Hair follicle dermal papilla cell (primary cell): ENCODE measurements around a stretch of chr4.

GRCh38 chr4:139383192-139383500 lies 70.8 kb upstream of the RAB33B start:
- CAGE, long polyA plus RNA: no peak

DNA sequence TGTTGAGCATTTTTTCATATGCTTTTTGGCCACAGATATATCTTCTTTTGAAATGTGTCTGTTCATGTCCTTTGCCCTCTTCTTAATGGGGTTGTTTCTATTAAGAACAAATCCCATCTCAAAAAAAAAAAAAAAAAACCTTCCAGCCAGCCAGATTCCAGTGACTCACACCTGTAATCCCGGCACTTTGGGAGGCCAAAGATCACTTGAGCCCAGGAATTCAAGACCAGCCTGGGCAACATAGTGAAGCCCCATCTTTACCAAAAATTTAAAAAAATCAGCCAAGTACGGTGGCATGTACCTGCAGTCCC lies 5.0 kb downstream of the RAB33B start:
- CAGE, long polyA plus RNA: no peak

GRCh38 chr4:139557620-139558295 lies 1.7 kb upstream of the SETD7 start:
- CAGE, long polyA plus RNA: no peak

DNA sequence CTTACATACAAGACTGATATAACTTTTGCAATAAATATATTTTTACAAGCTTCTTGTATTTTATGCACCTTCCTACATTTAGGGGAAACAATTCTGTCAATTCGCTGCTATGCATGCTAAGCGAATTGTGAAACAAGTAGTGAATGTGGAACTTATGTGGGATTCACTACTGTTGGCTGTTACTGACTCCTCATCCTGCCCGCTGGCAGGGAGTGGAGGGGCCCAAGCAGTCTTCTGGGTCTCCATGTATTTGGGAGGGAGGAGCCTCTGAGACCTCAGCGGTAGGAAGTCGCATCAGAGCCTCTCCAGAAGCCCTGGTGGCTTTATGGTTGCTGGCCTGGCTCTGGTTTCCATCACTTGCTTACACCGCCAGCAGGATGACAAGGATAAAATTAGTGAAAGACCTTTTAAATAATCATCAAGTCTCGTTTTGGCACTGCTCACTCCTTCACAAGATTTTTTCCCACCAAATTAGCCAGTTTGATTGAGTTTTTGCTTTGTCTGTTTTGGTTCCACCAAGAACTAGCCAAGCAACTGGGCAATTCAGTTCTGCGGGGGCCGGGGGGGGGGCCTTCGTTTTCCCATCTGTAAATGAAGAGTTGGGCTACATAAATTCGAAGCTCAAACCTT lies 3.8 kb upstream of the SETD7 start:
- CAGE, long polyA plus RNA: no peak

DNA sequence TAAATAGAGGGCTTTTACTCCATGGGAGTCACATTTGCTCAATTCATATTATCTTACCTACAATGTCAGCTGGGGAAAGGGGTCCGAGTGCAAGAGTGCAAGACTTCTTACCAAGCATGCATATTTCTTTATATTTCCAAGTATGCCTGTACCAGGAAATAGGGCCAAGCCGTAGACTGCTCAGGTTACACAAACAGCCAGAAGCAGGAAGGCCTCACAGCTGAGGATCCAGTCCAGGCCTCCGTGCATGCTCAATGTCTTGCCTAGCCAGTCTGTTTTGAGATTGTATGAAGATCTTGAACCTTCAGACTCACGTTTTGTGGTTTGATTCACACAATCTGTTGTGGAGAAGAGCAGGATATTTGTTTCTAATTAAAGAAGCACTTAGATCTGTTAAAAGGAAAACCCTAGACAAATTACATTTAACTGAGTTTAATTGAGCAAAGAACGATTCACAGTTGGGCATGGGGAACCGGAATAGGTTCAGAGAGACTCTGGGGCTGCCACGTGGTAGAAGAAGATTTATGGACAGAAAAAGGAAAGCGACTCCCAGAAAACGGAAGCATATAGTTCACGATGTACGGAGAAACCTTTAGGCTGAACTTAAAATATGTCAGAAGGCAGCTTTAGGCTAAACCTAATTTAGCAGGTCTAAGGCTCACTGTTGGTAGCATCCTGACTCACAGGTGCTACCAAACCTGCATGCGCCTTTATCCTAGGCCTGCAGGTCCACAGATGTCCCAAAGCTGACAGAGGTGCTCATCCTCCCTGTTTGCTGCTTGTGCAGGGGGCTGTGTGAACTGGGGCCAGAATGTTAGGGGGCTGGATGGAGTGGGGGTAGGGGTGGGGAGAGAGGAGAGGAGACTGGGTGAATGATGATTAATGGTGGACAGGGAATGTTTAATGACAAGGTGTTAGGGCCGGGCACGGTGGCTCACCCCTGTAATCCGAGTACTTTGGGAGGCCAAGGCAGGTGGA lies 1.3 kb downstream of the MGST2 start:
- CAGE, long polyA plus RNA: no peak

GRCh38 chr4:139902561-139903134 lies 237.0 kb downstream of the MGST2 start:
- CAGE, long polyA plus RNA: no peak

- CAGE, long polyA plus RNA: no peak
These were observed 155.3 kb downstream of the MAML3 start for GRCh38 chr4:139998500-139999314.

DNA sequence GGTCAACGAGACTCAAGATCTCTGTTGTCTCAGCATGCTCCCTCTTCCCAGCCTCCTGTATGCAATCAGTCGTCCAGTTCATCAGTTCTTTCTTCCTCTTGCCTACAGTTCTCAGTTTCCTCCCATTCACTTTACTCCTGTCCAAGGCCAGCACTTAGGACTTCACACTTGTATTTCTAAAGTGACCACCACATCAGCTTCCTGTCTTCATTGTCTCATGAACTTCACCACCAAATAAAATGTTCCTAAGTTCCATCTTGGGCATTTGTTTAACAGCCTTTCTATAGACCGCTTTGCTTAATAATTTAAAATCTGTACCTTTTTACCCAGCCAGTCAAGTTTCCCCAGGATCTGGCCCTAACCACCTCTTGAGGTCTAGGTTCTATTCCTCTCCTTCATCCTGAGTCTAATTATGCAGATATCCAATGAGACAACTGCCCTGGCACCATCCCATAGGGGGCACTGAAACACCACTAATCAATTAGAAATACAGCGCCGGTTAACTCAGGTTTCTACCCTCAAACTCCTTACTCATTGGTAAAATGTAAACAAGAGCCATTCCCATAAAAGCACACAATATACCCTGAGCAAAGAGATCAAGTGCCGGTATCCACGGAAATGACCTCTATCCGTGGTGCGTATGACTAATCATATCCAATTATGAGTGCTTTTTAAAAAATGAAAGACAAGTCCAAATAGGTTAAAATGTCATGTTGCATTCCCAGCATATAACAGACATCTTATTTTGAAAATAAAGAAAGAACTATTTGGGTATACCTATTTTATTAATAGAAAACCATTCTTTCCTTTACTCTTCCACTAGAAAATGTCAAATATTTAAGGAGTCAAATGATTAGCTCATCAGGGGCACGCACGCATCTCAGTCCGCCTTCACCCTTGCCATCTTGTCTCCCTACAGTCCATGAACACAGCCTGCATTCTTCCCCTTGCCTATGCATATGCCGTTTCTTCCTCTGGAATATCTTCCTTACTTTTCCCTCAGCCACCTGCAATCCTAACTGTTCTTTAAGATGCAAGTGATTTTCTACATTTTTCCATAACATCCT lies 141.3 kb downstream of the MAML3 start:
- CAGE, long polyA plus RNA: no peak

DNA sequence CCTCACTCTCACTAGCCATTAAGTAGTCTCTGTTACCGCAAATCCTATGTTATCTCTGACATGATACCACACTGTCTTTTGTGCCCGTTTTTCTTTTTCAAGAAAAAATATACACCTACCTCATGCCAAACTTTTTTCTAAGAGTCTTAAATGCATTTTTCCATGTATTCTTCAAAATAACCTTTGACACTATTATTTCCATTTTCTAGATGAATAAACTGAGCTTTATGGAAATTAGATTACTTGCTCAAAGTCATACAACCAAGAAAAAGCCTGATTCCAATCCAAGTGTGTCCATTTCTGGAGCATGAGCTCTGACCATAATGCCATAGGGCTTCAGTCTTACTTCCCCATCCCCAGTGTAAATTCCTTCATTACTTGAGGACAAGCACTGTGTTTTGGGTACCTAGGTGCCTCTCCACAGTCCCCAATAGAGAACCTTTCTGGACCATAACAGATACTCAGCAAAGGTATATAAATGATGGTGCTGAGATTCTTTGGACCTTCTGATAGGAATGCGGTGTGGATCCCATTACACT lies 140.5 kb downstream of the MAML3 start:
- CAGE, long polyA plus RNA: no peak

- CAGE, long polyA plus RNA: no peak
These were observed 99.4 kb downstream of the MAML3 start for GRCh38 chr4:140054475-140055115.

- CAGE, long polyA plus RNA: no peak
These were observed 64.6 kb downstream of the MAML3 start for GRCh38 chr4:140089420-140089728.

GRCh38 chr4:140131702-140132199 lies 22.2 kb downstream of the MAML3 start:
- CAGE, long polyA plus RNA: no peak

- CAGE, long polyA plus RNA: no peak
These were observed 2.0 kb downstream of the MAML3 start for GRCh38 chr4:140151723-140152724.

DNA sequence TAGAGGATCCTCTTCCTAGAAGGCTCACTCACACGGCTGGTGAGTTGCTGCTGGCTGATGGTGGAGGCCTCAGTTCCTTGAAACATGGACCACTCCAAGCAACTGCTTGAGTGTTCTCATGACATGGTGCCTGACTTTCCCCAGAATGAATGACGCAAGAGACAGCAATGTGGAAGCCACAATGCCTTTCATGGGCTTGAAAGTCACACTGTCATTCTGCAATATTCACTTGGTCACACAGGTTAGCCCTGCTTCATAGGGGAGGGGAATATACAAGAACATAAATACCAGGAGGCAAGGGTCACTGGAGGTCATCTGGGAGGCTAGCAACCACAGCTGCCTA lies 97.0 kb upstream of the MAML3 start:
- CAGE, long polyA plus RNA: no peak

DNA sequence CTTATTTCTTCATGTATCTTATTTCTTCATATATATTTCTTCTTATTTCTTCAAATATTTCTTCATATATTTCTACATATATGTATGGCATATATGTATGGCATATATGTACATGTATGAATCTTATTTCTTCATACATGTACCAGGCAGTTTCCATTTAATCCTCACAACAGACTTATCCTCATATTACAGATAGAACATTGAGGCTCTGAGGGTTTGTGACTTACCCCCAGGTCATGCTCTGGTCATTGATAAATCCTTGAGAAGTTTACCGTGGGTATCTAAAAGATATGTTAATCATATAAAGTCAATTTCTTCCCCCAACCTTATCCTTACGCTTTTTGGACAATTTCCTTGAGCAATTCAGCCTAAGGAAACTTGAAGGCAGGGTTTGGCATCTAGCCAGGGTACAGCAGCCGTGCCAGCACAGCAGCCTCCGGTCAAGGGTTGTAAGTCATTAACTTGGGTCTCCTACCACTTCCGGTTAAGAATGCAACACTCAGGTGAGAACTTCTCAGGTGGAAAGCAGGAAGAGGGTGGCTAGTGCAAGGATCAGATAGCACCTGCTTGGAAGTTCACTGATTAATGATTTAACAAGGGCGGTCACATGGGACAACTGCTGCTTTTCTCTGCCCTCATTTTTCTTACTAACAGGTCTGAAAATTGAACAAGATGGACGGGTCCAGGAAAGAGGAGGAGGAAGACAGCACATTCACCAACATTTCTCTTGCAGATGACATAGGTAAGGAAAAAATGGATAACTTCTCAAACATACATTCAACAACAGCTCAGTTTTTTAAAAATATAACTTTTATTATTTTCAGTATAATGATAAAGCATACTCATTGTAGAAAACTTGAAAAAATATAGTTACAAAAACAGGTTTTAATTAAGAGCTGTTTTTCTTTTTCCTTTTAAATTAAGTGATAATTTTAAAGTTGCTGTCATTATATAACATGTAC lies 30.2 kb upstream of the SCOC start:
- CAGE, long polyA plus RNA: no peak

GRCh38 chr4:140428084-140428473 lies 631 bp upstream of the CLGN start:
- CAGE, long polyA plus RNA: no peak

GRCh38 chr4:140632906-140633605 lies 64.3 kb upstream of the UCP1 start:
- CAGE, long polyA plus RNA: no peak

DNA sequence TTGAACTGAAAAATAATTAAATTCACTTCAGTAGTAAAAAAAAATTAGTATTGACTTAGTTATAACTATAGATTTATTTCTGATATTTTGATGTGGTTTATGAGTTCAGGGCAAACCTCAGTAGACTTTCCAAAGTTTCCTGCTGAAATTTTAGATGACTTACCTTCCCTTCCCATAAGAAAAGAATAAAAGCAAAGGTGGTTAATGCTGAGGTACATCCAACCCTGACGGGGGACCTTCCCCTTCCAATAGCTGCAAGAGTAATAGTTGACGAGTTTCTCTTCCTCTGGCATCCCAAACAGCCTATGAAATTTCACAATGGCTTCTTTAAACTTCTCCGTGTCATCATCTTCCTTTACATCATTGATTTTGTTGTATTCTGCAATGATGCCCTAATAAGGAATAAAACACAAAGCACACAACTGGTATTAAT lies 76.7 kb downstream of the TBC1D9 start:
- CAGE, long polyA plus RNA: no peak

DNA sequence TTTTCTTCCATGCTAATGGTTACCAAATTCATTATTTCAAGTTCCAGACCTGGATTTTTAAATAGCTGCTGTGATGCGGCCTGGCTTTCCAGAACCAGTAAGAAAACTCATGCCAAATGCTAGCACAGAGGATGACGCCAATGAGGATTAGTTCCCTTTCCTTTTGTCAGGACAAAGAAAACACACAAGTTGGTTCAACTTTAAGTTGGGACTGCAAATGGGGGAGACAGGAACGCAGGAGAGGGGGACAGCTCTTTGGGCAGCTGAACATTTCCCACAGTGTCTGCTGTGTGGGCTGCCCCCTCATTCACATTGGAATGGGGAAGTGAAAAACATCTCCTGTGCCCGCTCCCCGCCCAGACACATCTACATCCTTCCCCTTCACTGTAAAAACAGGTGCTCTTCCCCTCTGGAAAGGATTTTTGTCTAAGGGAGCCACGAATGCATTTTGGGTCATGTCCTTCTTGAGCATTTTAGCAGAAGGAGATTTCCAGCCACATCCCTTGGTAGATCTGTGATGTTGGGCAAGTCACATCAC lies 44.4 kb upstream of the TBC1D9 start:
- CAGE, long polyA plus RNA: no peak

- CAGE, long polyA plus RNA: no peak
These were observed 174.4 kb upstream of the TBC1D9 start for GRCh38 chr4:140930454-140931129.